Hair follicle dermal papilla cell (primary cell): ENCODE data around the gene ATP8B4.

GRCh38 chr15:45659434-45659837 is 24.6 kb downstream of the SQOR start:
- CAGE, long polyA plus RNA = no peak

DNA sequence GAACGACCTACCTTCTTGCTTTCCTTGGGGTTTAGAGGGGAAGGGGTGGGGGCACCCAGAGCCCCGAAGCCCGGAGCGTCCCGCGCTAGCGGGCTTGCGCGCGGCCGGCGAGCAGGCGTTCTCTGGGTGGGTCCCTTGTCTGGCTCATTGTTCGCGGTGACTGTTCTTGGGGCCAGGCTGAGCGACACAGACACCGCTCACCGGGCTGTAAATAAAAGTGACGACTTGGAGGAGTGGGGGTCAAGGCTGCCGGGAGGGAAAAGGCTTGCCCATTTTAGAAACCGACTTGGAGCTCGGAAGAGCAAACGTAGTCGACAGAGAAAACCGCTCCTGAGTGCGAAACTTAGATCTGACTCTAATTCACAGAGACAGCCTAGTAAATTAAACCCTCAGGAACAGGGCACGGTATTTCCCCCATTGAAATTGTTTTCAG is 532.3 kb upstream of the SEMA6D start:
- CAGE, long polyA plus RNA = no peak

GRCh38 chr15:47722252-47722511 is 4.9 kb downstream of the SEMA6D start:
- CAGE, long polyA plus RNA = no peak

DNA sequence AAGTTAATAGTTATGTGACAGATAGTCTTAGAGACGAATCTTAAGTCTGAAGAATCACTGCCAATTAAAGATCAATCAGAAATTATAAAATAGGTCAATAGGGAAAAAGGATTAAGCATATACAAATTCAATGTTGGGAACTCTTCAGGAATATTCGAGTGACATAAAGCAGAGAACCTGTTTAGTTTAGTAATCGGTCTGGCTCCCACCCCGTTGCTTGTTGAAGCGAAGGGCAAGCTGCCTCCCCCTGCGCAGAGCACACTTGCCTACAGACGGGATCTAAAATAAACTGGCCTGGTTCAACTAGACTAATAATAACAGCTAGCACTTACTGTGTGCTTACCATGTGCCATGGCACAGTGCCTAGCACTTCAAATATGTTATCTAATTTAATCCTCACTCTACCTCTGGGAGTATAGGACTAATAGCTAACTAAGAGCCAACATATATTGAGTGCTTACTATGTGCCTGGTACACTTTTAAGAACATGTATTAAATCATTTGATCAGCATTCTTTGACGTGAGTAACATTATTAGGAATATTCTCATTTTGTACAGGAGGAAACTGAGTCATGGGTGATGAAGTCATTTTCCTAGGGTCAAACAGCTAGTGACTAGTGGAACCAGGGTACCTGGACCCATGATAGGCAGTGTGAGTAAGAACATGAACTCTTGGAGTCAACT is 8.7 kb downstream of the SEMA6D start:
- CAGE, long polyA plus RNA = no peak

- CAGE, long polyA plus RNA = no peak
Observed at GRCh38 chr15:47756787-47757290, 39.5 kb downstream of the SEMA6D start.

DNA sequence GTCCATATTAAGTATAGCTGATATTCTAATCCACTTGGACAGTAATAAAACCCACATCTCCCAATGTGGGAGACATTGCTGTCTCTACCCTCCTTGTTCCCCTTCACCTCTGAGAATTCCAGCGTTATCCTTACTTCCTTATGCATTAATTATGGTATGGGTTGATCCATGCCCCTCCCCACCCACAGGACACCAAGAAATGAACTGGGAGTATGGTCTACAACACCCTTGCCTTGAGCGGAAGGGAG is 77.6 kb upstream of the SLC24A5 start:
- CAGE, long polyA plus RNA = no peak

GRCh38 chr15:48331625-48332567 is 667 bp downstream of the DUT start:
- CAGE, long polyA plus RNA = no peak

- CAGE, long polyA plus RNA = no peak
Observed at GRCh38 chr15:48400006-48400235, 68.7 kb downstream of the DUT start.

DNA sequence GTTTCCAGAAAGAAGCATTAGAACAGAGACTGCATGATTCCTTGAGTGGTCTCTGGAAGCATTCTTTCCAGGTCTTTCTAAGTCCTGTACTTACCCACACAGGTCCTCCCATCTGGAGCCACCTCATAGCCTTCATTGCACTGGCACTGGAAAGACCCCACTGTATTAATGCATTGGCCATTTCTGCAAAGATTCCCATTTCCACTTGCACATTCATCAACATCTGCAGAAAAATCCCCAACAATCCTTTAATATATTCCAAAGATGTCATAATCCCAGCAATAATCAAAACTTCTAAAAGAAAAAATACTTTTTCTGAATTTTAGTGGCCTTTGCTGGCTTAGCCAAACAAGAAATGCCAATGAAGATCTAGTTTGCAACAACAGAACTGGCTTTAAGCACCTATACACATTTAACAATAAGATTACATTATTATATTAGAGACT is 114.1 kb downstream of the DUT start:
- CAGE, long polyA plus RNA = no peak

GRCh38 chr15:48557153-48557958 is 88.2 kb downstream of the FBN1 start:
- CAGE, long polyA plus RNA = no peak

GRCh38 chr15:49438810-49439610 is 16.0 kb downstream of the FGF7 start:
- CAGE, long polyA plus RNA = no peak

DNA sequence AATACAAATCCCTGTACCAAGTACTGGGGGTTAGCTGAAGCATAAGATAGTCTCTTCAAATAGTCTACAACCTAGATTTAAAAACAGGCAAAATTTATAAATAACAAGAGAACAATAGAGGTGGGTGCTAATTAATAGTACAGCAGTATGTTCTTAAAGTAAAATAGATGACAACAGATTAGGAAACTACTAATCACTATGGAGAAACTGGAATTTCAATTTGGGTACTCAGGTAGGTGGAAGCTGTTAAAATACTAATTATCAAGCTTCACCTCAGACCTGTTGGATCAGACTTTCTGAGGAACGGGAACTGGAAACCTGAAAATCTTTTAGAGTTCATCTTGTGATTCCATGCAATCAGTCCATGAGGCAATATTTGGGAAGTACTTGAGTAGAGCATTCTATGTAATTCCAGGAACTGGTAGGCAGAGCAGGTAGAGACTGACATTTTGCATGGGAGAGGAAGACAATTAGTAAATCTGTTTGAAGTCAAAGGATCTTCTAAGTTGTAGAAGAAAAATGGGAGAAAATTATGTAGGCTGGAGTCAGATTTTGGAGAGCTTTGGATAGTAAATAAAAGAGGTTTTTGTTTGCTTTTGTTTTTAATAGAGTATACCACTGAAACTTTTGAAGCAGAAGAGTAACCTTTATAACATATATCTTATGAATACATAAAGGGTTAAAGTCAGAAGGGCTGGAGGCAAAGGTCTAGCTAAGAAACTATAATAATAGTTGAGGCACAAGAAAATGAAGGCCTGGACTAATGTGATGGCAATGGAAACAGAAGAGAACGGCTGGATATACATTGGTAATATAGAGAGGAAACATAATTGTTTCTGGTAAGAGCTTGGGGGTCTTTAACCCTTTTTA is 43.1 kb downstream of the FGF7 start:
- CAGE, long polyA plus RNA = no peak

GRCh38 chr15:49899987-49900370 is 219.1 kb downstream of the ATP8B4 start:
- CAGE, long polyA plus RNA = no peak

- CAGE, long polyA plus RNA = no peak
Observed at GRCh38 chr15:49902145-49903405, 216.5 kb downstream of the ATP8B4 start.

GRCh38 chr15:49906680-49907088 is 212.3 kb downstream of the ATP8B4 start:
- CAGE, long polyA plus RNA = no peak

- CAGE, long polyA plus RNA = no peak
Observed at GRCh38 chr15:50118990-50119913, at the start of gene ATP8B4. TSS of gene ATP8B4 (minus strand) at chr15:50119233.

DNA sequence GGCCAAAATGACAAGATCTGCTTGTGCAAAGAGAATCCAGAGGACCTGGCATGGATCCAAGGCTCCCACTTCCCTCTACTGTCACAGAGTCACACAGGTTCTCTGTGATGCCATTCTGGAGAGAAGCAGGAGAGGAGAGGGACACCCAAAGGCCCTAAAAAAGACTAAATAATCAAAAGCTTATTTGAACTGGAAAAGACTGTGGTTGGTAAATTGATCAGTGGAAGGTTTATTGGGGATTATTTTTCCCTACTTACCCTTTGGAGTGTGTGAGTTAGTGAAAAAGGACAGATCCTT is 9.4 kb upstream of the ATP8B4 start:
- CAGE, long polyA plus RNA = no peak

DNA sequence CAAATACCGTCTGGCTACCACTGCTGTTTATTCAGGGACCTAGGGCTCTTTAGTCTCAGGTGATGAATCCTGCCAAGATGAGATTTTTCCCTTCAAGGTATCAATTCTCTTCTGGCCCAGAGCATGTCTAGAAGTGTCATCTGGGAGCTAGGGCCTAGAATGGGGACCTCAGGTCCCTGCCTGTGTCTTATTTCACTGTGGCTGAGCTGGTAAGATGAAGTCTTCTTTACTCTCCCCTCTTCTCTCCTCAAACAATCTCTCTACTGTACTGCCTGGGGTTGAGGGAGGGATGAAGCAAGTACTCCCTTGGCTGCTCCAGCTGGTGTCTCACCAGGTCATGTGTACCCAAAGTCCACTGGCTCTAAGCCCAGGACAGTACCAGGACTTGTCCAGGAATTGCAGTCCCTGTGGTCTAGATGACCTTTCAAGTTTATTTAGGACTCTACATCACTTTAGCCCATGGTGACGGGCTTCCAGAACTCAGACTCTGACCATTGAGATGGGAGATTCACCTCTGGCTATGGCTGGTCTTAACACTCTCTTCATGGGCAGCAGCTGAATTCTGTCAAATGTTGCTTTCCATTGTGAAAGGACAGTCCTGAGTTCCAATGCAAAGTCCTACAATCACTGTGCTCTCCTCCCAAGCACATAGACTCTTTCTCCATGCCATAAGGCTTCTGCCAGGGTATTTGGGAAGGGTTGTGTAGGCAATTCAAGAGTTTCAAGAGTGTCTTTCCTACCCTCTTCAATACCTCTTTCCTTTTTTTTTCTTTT is 17.5 kb upstream of the SLC27A2 start:
- CAGE, long polyA plus RNA = no peak

- CAGE, long polyA plus RNA = no peak
Observed at GRCh38 chr15:50187427-50187995, 5.5 kb downstream of the SLC27A2 start.

GRCh38 chr15:50190026-50190535 is 8.1 kb downstream of the SLC27A2 start:
- CAGE, long polyA plus RNA = no peak